ENCODE measurements around a stretch of chr19.

DNA sequence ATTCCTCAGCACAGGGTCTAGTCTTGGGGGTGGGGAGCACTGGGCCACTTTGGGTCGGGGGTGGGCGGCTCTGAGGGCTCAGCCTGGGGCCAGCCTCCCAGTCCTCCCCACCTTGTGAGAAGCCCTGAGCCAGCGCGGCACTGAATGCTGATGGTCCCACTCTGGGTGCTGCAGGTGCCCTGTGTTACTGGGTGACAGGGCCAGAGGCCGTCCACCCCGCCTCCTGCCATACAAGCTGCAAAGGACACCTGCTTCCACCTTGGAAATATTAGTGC, 145.6 kb downstream of the KDM4B start:
- PRO-cap = no peak

- PRO-cap = bidirectional peak, plus-strand start at chr19:5139656, minus-strand start at chr19:5139350
Measured at GRCh38 chr19:5139163-5139876, 170.4 kb downstream of the KDM4B start.

GRCh38 chr19:5147848-5148731, 179.2 kb downstream of the KDM4B start:
- PRO-cap = no peak

- PRO-cap = no peak
Measured at GRCh38 chr19:5255950-5256579, 84.5 kb downstream of the PTPRS start.

DNA sequence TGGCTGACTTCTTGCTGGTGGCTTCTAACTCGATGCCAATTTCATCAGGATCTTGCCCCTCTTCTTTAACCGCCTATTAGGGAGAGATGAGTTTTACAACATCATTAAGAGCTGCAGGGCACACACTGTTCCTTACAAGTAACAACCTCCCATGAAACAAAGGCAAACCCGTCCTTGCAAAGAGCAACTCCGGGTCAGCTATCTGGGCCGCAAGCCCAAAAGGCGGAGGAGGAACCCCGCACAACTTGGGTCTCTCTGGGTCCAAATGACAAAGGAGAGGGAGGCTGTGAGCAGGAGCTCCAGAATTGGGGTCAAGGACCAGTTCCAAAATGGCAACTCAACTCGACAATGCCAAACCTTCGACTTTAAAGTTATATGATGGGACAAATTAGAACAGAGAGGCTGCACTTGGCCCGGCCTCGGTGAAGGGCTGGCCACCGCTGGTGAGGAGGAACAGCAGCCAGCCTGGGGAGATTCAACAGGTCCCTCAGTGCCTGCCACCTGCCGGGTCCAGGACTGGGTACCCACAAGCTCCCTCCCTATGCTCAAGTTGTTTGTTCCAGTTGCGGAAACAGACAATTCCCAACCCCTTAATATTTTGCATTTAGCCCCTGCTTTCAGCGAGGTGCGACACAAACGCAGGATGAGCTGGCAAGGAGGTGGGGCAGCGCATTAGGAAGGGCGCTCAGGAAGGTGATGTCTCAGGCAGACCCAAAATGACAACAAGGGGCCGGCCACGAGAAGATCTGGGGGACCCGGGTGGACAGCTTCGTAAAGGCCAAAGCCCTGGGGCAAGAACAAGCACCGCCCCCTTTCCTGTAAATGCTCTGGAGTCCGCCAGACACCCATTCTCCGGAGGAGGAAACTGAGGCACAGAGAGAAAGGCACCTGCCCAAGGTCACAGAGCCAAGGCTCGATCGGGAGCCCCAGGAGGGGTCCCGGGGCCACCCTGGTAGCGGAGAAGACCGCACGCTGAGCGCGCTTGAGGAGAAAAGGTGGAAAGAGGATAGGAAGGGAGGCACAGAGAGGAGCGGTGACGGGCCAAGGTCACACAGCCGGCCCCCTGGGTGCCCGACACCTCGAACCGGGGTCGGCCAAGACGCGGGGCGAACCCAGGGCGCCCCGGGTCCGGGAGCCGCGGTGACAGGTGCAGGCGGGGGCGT, 871 bp downstream of the SAFB2 start:
- PRO-cap = no peak

DNA sequence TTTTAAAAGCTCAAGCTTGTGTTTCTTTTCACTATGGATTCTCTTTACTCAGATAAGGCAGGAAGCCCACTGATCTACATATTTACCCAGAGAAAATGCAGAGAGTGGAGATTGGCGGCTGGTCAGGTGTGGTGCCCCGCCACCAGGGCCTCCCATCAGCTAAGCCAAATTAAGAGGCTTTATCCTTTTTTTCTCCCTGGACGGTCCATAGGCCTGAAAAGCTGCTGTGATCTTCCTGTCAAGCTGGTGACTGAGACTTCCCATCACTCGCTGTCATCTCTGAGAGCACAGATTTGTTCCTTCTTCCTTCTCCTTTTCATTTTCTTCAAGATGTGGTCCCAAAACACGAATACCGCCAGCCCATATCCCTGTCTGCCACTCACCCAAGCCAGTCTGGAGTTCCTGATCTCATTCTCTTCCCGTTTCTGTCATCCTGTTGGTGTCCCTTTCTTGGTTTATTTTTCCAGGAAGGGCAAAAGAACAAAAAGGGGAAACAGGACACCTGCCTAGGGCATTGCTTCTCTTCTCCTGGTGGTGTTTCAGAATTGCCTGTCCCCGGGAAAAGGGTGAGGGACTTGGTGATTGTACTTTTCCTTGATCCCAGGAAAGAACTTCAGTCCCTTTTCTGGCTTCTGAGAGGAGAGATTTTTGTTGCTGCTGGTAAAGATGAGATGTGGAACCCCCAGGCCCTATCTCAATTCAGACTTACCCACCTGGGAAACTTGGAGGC, 2.0 kb downstream of the SAFB start:
- PRO-cap = no peak

- PRO-cap = no peak
Measured at GRCh38 chr19:5625497-5626507, 2.9 kb downstream of the SAFB start.

GRCh38 chr19:5691195-5691970, 1.3 kb downstream of the RPL36 start:
- PRO-cap = unidirectional peak, minus-strand start at chr19:5691533

DNA sequence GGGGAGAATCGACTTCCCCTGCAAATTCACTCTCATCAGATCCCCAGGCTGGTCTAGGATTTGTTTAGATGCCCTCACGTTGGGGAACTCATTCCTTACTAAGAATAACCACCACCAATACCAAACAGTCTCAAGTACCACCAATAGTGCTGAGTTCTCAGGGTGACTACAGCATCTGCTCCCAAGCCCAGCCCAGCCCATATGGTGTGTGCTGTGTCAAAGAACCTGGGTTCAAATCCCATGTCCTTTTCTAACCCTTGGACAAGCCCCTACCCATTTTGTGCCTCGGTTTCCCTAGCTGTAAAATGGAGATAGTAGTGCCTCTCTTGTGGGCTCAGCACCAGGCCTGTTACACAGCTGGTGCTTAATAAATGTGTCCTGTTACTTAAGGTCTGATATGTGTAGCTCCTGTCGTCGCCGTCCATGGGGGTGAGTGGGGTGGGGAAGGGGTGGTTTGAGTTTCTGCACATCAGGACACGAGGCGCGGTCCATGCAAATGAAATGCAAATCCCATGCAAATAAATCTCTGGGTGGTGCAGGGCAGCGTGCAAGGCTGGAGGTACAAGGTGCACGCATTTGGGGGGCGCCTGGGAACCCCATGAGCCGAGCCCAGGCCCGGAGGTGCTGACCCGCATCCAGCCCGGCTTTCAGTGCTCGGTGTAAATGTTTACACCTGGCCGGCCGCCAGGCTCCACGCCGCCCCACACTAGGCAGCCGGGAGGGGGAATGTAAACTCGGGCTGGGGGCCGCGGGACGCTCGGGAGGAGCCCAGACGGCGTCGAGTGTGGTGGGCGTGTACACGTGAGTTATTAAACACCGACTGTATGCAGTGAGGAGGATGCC, 17.1 kb downstream of the NRTN start:
- PRO-cap = no peak

- PRO-cap = bidirectional peak, plus-strand start at chr19:5848845, minus-strand start at chr19:5848685
Measured at GRCh38 chr19:5848624-5849053, 9.1 kb upstream of the FUT6 start.

DNA sequence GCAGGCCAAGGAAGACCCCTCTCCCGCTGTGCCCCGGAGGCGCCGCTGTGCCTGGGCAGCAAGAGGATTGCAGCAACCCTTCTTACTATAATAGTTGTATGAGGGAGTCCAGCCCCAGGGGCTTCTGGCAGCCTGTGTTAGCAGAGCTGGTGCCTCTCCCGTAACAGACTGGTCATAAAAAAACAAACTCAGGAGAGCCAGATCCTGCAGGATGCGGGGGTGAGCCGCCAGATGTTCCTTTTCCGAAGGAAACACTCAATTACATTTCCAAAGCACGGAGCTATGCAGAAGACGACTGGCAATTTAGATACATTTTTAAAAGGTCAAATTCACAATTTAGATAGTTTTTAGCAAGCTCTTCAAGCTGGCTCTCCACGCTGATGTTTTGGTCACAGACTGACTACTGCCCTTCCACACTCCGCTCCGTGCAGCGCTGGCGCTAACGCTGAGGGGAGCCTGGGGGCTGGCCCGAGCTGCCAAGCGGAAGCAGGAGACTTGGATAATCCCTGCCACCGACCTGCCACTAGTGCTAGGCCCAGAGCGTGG, 21.2 kb downstream of the CAPS start:
- PRO-cap = no peak

DNA sequence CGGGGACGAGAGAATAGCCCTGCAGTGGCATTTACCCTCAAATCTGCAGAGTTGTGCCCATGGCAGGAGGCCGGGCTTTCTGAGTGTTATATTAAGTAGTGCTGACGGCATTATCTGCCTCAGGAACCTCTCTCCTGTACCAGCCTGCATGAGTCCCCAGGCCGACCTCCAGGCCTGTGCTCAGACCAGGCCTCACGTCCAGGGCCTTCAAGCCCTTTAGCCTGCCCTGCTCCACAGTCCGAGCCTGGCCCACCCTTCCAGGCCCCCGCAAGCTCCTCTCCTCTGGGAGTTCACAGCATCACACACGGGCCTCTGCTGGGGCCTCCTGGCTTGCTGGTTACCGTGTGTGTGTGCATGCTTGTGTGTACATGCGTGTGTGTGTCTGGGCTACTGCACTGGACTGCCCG, 26.8 kb downstream of the CAPS start:
- PRO-cap = no peak

GRCh38 chr19:6056899-6058053, 53.0 kb downstream of the RFX2 start:
- PRO-cap = bidirectional peak, plus-strand start at chr19:6057224, minus-strand start at chr19:6056835; bidirectional peak, plus-strand start at chr19:6057397, minus-strand start at chr19:6057283

- PRO-cap = no peak
Measured at GRCh38 chr19:6098394-6099103, 11.8 kb downstream of the RFX2 start.

- PRO-cap = no peak
Measured at GRCh38 chr19:6216881-6217588, 62.7 kb downstream of the MLLT1 start.

- PRO-cap = no peak
Measured at GRCh38 chr19:6269998-6270569, 9.7 kb downstream of the MLLT1 start.

- PRO-cap = no peak
Measured at GRCh38 chr19:6270570-6270845, 9.3 kb downstream of the MLLT1 start.

- PRO-cap = no peak
Measured at GRCh38 chr19:6274355-6275201, 5.2 kb downstream of the MLLT1 start.

GRCh38 chr19:6276379-6276954, 3.3 kb downstream of the MLLT1 start:
- PRO-cap = no peak

GRCh38 chr19:6362523-6363190, 1.3 kb downstream of the CLPP start:
- PRO-cap = unidirectional peak, minus-strand start at chr19:6362676

Measured in vermiform appendix (tissue), 1 donor.